Sigmoid colon (tissue), 4 donors: ENCODE results near the gene N4BP2L1.

GRCh38 chr13:32255744-32256306 lies 59.3 kb downstream of the ZAR1L start:
- PRO-cap, result bidirectional peak, plus-strand start at chr13:32255909, minus-strand start at chr13:32255848
- RAMPAGE, long total RNA, 4 experiments, result no peak in any of the 4 experiments

DNA sequence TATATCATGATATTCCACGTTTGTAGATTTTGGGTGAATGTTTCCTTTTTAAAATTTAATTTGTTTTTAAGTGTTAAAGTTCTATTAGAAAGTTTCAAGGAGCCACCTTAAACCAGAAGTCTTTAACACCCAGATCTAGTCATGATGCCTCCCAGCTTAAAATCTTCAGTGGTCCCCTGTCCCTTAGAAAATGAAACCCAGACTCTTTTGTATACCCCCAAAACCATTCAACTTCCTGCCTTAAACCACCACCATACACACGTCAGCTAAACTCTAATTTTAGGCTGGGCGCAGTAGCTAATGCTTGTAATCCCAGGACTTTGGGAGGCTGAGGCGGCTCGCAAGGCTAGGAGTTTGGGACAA lies 37.9 kb downstream of the N4BP2L1 start:
- PRO-cap, result no peak
- RAMPAGE, long total RNA, 4 experiments, result no peak in any of the 4 experiments

- PRO-cap, result no peak
- RAMPAGE, long total RNA, 4 experiments, result no peak in any of the 4 experiments
These were observed 5.8 kb downstream of the N4BP2L1 start for GRCh38 chr13:32422145-32422539.

DNA sequence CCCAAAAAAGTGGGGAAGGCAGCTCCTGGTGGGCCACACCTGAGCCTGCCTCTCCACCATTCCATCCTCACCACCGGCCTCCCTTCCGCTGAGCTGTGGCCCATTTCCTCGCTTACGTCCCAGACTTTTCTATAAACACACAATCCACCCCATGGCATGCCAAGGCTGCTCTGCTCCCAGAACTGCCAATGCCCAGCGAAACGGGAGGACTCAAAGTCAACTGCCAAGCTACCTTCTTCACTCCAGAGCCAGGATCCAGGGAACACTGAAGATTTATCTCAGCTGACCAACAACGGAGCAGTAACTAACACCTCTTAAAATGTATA lies 2.8 kb downstream of the N4BP2L1 start:
- PRO-cap, result no peak
- RAMPAGE, long total RNA, 4 experiments, result no peak in any of the 4 experiments

GRCh38 chr13:32427946-32428630 lies at the start of gene N4BP2L1:
Gene N4BP2L1 (minus strand): TSS chr13:32428130.
- PRO-cap, result bidirectional peak, plus-strand start at chr13:32428227, minus-strand start at chr13:32428130
- RAMPAGE, long total RNA, 4 experiments, result start-site peak on the minus strand in 3 of 4 experiments, at chr13:32428110-32428196 at its widest, 165 to 448 reads per replicate

DNA sequence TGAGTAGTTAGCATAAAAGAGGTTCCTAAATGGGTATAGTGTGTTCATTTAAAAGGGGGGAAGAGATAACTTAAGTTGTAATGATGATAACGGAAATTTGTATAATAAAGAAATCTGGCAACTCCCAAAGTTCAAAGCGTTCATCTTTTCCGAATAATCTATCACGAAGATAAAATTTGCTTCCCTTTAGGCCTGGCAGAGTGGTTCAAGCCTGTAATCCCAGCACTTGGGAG lies 1.1 kb downstream of the N4BP2L2 start:
- PRO-cap, result no peak
- RAMPAGE, long total RNA, 4 experiments, result no peak in any of the 4 experiments

- PRO-cap, result no peak
- RAMPAGE, long total RNA, 4 experiments, result no peak in any of the 4 experiments
These were observed 433 bp downstream of the PDS5B start for GRCh38 chr13:32586816-32586954.

DNA sequence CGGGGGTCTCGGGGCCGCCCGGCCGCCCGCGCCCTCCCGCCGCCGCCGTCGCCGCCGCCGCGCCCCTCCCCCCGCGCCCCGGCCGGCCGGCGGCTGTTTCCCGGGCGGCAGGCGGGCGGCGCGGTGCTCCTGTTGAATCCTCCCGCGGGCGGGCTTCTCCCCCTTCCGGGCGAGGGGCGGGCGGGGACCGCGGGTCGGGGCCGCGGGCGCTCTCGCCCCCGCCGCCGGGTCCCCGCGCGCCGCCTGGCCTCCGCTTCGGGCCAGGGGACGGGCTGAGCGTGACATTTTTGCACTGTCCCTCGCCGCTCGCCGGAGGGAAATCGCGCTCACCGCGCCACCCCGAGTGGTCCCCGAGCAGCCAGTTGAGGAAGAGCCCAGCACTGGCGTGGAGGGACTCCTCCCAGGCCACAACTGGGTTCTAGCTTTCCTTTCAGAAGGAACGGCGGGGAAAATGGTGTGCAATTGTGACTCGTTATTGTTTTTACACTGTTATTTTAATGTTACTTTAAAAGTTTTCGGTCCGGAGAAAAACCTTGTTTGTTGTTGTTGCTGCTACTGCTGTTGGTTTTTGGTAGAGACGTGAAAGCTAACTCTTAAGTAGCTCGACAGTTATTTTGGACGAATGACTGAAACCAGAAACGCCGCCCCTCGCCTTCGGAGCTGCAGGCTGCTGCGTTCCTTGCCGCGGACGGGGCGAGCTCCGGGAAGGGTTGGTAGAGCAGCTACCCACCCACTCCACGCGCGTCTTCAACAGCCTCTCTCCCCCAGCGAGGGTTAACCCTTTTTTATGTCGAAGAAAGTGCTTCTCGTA lies 908 bp downstream of the PDS5B start:
- PRO-cap, result no peak
- RAMPAGE, long total RNA, 4 experiments, result no peak in any of the 4 experiments

- PRO-cap, result no peak
- RAMPAGE, long total RNA, 4 experiments, result no peak in any of the 4 experiments
These were observed 43.7 kb downstream of the PDS5B start for GRCh38 chr13:32629990-32630289.

GRCh38 chr13:32774683-32775403 lies 188.6 kb downstream of the PDS5B start:
- PRO-cap, result no peak
- RAMPAGE, long total RNA, 4 experiments, result no peak in any of the 4 experiments

DNA sequence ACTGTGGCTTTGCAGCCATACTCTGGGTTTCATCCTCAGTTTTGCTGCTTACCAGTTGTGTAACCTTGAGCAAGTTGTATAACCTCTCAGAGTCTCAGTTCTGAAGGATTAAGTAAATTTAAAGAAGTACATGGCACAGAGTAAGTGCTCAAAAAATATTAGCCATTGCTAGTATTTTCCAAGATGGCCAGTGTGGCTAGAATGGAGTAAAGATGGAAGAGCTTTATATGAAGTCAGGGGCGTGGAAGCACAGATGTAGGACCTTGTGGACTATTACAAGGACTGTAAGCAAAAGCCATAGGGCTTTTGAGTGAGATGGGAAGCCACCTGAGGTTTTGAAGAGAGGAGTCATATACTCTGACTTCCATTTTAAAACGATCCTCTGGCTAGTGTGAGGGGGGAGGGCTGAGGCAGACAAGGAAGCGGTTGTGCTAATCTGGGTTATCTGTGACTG lies 203.7 kb downstream of the PDS5B start:
- PRO-cap, result no peak
- RAMPAGE, long total RNA, 4 experiments, result no peak in any of the 4 experiments

- PRO-cap, result no peak
- RAMPAGE, long total RNA, 4 experiments, result start-site peak on the plus strand in 1 of 4 experiments, at chr13:33016043-33016100 at its widest, 11 reads per replicate
These were observed 320 bp upstream of the KL start for GRCh38 chr13:33015837-33016369.

DNA sequence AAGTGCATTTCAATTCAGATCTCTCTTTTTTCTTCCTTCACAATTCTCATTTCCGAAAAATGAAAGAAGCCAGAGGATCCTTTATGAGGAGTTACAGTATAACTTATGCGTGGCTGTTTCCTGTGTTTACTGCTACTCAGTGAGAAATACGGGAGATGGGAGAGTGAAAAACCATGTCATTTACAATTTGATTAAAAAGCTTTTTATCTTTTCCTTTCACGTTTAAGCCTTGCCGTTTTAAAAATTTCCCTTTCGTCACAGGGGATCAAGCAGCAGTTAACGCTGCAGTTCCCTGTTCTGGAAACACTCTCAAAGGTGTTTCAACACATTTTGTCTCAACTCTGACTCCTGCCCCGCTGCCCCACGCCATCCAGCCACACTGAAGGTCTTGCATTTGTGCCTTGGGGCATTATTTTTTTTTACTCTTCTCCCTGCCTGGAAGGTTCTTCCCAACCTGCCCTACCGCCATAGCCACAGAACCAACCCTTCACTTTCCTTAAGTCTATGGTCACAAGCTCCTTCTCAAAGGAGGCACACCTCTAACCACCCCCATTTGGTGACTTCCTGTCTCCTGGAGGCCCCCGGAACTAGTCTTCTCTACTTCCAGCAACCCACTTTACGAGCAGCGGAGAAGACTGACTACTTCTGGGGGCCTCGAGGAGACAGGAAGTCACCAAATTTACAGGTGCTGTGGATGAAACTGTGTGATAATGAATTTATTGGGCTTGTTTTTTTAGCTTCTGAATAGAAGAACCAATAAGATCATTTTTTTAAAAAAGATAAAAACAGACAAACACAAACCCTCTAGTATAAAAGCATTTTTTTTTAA lies 17.1 kb downstream of the KL start:
- PRO-cap, result no peak
- RAMPAGE, long total RNA, 4 experiments, result no peak in any of the 4 experiments

- PRO-cap, result no peak
- RAMPAGE, long total RNA, 4 experiments, result no peak in any of the 4 experiments
These were observed 94.7 kb downstream of the KL start for GRCh38 chr13:33110911-33111243.

DNA sequence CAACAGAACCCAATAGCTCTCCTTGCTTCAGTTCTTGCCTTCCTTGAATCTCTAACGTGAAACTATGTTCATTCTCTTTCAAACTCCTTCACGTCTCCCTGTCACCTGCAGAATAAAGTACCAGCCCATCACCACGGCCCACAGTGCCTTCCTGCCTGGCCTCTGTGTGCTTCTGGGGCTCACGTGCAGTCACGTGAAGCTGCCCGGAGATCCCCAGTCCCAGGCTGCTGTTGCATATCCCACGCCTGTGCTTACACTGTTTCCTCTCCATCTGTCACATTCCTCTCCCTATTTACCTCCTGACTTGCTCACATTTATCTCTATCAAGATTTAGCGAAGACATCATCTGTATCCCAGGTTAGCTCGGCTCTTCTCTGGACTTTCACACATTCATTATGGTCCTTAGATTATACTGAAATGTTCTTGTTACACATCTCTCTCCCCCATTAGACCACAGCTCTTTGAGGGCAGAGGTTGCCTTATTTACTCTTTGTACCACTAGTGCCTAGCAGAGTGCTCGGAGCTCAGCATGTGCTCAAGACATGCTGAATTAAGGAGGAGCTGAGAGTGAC lies 102.7 kb downstream of the STARD13 start:
- PRO-cap, result no peak
- RAMPAGE, long total RNA, 4 experiments, result no peak in any of the 4 experiments

GRCh38 chr13:33205634-33206558 lies 79.7 kb downstream of the STARD13 start:
- PRO-cap, result no peak
- RAMPAGE, long total RNA, 4 experiments, result start-site peak on the minus strand in 1 of 4 experiments, at chr13:33206003-33206028 at its widest, 390 reads per replicate

GRCh38 chr13:33323355-33324285 lies 38.1 kb upstream of the STARD13 start:
- PRO-cap, result no peak
- RAMPAGE, long total RNA, 4 experiments, result start-site peak on the minus strand in 1 of 4 experiments, at chr13:33323382-33324245 at its widest, 22 reads per replicate

DNA sequence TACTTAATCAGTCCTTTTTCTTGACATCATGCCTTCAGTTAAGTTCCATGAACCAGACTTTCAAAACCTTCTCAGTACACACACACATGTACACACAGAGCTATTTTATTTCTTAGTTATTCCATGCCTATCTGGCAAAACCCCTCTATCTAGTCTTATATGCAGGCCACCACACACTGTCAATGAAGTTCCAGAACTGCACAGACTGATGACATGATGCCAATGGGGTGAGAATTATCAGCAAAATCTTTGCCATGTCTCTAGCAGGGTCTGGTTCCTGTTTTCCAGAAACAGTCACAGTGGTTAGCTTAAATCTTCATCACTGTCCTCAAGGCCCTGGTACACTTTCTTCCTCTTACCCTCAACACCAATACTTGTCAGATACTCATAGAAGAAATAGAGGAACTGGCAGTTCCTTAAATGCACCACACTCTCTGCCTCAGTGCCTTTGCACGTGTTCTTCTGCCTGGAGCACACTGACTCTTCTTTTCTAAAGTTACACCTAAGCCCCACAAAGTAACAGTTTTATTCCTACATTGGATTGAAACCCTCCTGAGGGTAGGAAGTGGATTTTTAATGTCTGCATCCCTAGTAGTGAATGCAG lies 77.7 kb upstream of the STARD13 start:
- PRO-cap, result no peak
- RAMPAGE, long total RNA, 4 experiments, result no peak in any of the 4 experiments

- PRO-cap, result no peak
- RAMPAGE, long total RNA, 4 experiments, result no peak in any of the 4 experiments
These were observed 292.2 kb downstream of the DCLK1 start for GRCh38 chr13:35838787-35839621.

- PRO-cap, result no peak
- RAMPAGE, long total RNA, 4 experiments, result no peak in any of the 4 experiments
These were observed 100.4 kb downstream of the DCLK1 start for GRCh38 chr13:36030721-36031223.